GM23248 (cell line): ENCODE measurements around the gene KRT72.

- RAMPAGE, long total RNA = no peak
These were observed 20.9 kb downstream of the ACVR1B start for GRCh38 chr12:51972420-51972833.

GRCh38 chr12:51984614-51985723 is 21.8 kb upstream of the TAMALIN start:
- RAMPAGE, long total RNA = no peak

- RAMPAGE, long total RNA = no peak
These were observed 3.4 kb downstream of the TAMALIN start for GRCh38 chr12:52009904-52010842.

GRCh38 chr12:52010843-52011148 is 4.0 kb downstream of the TAMALIN start:
- RAMPAGE, long total RNA = no peak

- RAMPAGE, long total RNA = no peak
These were observed 13.9 kb downstream of the TAMALIN start for GRCh38 chr12:52020549-52021154.

- RAMPAGE, long total RNA = no peak
These were observed 604 bp upstream of the NR4A1 start for GRCh38 chr12:52050330-52051345.

- RAMPAGE, long total RNA = no peak
These were observed 8.1 kb upstream of the ATG101 start for GRCh38 chr12:52061648-52062109.

- RAMPAGE, long total RNA = no peak
These were observed 378 bp upstream of the ATG101 start for GRCh38 chr12:52069272-52069927.

DNA sequence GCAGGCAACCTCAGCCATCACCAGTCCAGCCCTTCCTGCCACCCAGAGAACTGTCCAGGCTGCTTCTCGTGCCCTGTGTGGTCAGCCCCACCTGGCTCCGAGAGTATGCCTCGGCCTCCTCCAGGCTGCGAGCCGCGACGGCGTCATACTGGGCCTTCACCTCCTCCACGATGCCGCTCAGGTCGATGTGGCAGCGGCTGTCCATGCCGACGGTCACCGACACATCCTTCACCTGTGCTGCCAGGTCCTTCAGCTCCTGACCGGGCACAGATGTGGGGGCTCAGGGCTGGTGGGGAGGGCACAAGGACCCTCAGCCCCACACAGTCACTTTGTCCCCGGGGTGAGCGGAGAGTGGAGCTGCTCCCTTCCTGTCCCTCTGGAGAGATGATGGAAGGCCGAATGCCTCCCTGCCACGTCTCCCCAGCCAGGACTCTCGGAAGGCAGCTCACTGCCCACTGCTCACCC is 18.3 kb downstream of the KRT80 start:
- RAMPAGE, long total RNA = no peak

DNA sequence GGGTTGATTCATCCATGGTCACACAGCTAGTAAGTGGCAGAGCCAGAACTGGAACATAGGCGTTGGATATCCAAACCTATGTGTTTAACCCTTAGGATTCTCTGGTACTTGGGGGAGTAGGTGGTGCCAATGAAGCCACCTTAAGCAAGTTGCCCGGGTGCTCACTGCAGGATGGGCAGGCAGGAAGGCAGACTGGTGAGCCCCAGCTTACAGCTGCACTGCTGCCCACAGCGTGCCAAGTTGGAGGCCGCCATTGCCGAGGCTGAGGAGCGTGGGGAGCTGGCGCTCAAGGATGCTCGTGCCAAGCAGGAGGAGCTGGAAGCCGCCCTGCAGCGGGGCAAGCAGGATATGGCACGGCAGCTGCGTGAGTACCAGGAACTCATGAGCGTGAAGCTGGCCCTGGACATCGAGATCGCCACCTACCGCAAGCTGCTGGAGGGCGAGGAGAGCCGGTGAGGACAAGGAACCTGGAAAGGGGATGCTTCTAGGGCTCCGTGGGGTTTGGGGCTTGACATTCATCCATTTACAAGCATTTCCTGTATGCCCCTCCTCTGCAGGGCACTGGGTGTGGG is 12.2 kb downstream of the KRT7 start:
- RAMPAGE, long total RNA = no peak

DNA sequence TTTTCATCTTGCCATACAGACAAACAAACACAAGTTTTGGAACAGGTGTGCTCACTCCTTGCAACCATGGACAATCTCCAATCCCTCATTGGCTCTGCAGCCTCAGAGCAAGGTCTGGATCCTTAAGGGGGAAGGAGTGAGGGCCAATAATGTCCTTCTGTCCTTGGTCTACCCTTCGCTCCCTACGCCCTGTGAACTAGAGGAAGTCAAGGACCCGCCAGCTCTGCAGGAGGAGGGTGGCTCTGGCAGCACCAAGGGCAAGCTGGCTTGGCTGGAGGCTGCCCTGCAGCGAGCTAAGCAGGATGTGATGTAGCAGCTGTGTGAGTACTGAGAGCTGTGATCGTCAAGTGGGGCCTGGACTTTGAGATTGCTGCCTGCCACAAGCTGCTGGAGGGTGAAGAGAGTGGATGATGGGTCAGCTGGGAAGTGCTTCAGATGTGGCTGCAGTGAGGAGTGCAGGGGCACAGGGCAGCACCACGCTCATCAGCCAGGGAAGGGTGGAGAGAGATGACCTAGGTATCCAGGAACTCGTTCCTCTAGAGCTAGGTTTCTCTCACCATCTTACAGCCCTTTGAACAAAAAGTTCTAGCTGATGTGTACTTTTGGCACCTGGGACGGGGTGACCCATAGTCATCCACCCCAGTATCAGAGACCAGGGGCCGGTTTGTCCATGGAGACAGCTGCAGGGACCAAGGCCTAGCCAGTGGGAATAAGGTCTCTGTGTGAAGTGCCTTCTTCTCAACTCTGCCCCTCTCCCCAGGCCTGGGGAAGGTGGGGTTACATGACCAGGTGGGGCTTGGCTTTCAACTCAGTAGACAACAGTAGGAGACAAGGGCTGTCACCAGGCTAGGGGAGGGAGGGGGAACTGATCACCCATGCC is 3.1 kb downstream of the KRT86 start:
- RAMPAGE, long total RNA = no peak

GRCh38 chr12:52600999-52601615 is at the start of gene KRT72:
Gene KRT72, minus strand, starts transcription at chr12:52601463.
- RAMPAGE, long total RNA = no peak

GRCh38 chr12:52629569-52629990 is 11.2 kb upstream of the KRT73 start:
- RAMPAGE, long total RNA = no peak

DNA sequence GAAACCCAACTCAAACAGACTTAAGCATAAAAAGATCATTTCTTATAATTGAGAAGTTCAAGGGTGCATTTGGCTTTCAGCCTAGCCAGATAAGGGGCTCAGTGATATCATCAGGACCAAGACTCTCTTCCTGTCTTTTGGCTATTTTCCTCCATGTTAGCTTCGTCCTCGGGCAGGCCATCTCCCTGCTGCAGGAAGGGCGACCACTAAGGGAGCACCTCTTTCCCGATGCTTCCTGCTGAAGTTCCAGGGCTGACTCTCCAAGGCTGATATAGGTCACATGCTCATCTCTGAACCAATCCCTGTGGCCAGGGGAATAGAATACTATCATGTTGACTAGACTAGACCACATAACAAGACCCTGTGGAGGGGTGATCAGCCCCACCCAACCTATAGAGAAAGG is 9.8 kb upstream of the KRT8 start:
- RAMPAGE, long total RNA = no peak

DNA sequence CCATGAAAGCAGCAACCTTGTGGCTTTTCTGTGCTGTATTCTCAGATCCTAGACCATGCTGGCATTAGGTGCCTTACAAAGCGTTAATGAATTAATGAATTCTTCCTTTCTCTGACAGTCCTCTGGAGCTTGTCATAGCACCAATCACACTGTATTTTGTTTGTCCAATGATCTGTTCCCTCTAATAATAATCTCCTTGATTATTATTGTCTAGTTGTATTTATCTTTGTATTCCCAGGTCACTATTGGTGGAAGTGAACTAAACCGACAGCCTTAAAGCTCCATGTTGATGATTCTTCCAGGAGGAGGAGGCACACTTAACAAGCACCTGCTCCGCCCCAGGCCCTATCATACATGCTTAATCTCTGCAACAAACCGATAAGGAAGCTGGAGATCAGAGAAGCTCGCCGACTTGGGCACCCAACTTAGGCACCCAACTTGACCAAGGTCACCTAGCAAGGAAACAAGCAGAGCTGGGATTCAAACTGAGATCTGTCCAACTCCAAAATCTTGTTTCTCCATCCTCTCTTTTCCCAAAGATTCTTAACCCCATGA is 7.0 kb upstream of the KRT18 start:
- RAMPAGE, long total RNA = no peak

DNA sequence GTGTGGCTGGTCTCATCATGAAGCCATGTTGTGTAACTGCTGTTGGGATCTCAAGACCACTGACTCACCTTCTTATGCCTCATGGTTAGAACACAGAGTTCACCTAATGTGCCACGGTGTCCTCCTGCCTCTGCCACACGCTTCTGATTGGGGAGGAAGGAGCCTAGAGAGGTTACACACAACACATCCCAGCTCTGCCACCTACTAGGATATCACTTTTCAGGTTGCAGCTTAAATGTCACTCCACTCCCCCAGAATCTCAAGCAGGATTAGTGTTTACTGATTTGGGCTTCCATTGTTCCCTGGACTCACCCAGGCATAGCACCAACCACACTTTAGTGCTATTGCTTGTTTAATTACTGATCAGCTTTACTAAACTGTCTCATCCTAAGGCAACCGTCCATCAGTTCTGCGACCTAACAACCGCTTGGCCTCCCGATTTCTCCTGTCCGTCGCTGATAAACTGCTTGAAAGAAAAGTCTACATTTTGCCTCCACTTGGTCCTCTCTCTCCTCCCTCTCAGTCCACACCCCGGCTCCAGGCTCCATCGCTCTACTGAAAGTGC is 6.1 kb upstream of the KRT18 start:
- RAMPAGE, long total RNA = no peak

DNA sequence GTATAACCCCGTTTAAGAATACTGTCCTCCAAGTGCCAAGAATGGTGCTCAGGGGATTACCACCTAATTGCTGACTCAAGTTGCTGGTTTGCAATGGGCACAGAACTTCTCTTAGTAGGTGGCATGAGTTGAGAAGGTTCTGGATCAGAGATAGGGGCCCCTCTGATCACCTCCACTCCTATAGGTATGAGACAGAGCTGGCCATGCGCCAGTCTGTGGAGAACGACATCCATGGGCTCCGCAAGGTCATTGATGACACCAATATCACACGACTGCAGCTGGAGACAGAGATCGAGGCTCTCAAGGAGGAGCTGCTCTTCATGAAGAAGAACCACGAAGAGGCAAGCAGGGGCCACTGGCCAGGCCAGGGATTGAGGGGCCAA is 1.6 kb downstream of the KRT18 start:
- RAMPAGE, long total RNA = no peak

- RAMPAGE, long total RNA = no peak
These were observed 1.9 kb upstream of the EIF4B start for GRCh38 chr12:53003969-53005085.

- RAMPAGE, long total RNA = no peak
These were observed 10.1 kb downstream of the EIF4B start for GRCh38 chr12:53016497-53016696.

- RAMPAGE, long total RNA = no peak
These were observed 12.6 kb downstream of the EIF4B start for GRCh38 chr12:53018711-53019356.